ENCODE measurements around a stretch of chr6.

GRCh38 chr6:12010131-12010570, 2.0 kb upstream of the HIVEP1 start:
- PRO-cap, result no peak

- PRO-cap, result no peak
Observed at GRCh38 chr6:12013370-12013550, 1.1 kb downstream of the HIVEP1 start.

DNA sequence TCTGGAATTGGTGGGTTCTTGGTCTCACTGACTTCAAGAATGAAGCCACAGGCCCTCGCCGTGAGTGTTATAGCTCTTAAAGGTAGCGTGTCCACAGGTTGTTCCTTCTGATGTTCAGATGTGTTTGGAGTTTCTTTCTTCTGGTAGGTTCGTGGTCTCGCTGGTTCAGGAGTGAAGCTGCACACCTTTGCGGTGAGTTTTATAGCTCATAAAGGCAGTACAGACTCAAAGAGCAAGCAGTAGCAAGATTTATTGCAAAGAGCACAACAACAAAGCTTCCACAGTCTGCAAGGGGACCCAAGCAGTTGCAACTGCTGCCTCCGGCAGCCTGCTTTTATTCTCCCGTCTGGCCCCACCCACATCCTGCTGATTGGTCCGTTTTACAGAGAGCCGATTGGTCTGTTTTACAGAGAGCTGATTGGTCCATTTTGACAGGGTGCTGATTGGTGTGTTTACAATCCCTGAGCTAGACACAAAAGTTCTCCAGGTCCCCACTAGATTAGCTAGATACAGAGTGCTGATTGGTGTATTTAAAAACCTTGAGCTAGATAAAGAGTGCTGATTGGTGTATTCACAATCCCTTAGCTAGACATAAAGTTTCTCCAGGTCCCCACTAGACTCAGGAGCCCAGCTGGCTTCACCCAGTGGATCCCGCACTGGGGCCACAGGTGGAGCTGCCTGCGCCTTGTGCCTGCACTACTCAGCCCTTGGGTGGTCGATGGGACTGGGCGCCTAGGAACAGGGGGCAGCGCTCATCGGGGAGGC, 5.3 kb downstream of the HIVEP1 start:
- PRO-cap, result no peak

- PRO-cap, result no peak
Observed at GRCh38 chr6:12233593-12233871, 56.6 kb upstream of the EDN1 start.

DNA sequence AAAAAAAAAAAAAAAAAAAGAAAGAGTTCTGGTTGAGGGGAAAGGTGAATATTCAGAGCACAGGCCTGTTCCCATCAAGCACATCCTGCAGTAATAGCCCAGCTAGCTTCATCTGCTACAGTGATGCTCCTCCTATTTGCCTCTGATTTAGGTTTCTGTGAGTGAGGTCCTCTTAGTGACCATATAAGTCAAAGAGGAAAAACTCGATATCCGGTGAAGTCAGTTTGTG, 33.8 kb downstream of the EDN1 start:
- PRO-cap, result no peak

DNA sequence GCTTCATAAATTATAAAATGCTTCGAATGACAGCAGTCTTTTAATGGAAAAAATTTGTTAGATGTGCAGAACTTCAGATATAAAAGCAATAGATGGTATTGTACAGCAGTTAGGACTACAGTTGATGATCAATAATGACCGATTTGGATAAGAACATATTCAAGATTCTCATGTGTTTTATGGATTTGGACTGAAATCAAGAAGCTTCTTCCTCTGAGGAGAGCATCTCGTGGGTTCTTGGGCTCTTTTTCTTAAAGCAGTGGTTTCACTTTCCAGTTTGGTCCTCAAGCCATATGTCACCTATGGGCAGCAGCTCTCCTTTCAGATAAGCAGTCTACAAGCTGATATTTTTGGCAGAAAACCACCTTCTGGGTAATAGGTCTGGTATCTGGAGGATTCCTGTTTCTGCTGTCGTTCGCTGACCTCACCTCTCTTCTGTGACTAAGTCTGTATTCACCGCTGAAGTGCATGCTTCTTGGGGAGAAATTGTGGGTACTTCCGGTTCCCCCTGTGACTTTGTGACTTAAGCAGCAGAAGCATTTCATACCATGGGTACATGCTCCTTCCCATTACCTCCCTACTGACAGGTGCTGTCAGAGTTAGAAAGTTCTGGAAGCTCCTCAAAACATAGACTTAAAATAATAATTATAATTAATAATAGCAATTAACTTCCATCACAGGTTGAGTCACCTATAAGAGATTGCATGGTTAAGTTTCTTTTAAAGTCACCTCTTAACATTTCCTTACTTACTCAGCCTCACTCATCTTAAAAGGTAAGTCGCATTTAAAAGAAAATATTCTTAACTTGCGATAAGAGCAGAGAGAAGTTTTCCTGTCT, 193.6 kb downstream of the EDN1 start:
- PRO-cap, result no peak

GRCh38 chr6:12584977-12585471, 131.5 kb upstream of the PHACTR1 start:
- PRO-cap, result no peak

DNA sequence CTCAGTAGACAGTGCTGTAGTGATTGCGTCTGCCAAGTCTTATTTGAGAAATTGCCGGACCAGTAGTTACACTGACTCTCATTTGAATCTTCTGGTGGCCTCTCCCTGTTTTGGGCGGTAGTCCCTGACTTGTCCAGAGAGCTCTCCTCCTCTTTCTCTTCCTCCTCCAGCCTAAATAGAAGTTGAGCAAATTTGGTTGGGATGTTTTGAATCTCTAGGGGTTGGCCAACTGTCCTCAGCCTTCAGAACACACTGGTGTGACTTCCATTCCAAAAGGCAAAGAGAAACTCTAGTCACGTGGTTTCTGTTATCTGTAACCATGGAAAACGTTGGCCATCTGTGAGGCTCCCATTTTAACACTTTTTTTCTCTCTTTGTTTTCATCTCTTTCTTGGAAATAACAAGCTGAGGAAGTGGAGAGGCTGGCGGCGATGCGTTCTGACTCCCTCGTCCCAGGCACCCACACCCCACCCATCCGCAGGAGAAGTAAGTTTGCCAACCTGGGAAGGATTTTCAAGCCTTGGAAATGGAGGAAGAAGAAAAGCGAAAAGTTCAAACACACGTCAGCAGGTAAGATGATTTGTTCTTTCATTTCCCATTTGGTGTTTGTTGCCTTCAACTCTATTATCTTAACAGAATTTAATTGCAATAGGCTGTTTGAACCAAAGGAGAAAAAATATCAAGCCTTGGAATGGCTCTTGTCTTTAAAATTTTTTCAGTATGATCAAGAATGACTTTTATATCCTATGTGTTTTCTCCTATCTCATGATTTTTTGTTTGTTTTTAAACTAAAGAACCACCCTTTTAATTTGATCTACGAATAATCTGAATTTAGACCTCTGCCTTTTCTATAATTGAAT, 275.1 kb downstream of the TBC1D7 start:
- PRO-cap, result no peak

DNA sequence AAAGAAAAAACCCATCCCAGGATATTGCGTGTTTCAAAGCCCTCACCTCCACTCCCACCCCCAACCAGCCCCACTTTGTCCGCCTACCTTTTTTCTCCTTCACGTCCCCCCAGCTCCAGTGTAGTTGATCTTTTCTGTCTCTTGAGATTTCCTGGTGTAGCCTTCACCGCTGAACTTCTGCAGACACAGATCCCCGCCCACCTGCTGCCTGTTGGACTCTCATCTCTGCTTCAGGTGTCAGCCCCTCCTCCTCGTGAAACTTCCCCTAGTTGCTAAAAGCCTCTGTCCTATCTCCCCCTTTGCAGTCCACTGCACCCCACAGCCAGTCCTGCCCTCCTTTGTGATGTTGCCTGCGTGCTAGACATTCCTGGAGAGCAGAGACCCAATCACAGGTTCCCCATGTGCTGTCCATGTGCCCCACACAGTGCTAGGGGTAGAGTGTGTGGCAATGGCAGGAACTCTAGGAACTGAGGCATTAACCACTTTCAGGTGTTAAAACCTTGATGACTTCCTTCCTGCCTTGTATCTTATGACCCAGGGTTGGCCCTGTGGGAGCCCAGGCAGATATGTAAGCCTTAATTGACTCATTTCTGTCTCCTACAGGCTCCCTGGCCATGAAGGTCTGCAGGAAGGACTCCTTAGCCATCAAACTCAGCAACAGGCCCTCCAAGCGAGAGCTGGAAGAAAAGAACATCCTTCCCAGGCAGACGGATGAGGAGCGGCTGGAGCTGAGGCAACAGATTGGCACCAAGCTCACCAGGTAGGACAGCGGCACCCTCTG, 98.7 kb downstream of the TBC1D7 start:
- PRO-cap, result no peak

- PRO-cap, result no peak
Observed at GRCh38 chr6:13275454-13275999, 52.8 kb downstream of the TBC1D7 start.

DNA sequence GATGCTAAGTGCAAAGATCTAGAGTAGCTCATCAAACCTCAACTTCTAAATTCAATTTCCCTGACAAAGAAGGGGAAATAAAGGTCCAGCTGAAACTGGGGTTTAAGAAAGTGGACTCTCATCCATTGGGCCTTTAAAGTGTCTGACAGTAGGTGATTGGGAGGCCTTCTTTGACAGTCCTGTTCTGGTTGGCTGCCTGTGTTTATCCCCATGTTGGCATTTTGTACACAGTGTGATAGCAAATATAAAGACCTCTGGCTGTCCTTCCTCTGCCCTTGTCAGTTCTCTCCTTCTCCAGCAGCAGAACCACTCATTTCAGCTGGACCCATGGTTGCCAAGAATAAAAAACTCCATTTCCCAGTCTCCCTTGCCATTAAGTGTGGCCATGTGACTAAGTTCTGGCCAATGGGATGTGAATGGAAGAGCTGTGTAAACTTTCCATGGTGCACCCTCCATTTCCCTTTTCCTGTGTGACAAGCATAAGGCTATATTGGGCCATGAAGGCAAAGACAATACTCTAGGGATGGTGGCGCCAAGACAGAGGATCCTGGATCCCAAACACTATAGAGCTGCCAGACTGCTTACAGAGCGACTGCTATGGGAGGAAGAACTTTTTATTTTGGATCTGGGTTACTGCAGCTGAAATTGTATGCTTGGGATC, 78.4 kb upstream of the TBC1D7 start:
- PRO-cap, result no peak

DNA sequence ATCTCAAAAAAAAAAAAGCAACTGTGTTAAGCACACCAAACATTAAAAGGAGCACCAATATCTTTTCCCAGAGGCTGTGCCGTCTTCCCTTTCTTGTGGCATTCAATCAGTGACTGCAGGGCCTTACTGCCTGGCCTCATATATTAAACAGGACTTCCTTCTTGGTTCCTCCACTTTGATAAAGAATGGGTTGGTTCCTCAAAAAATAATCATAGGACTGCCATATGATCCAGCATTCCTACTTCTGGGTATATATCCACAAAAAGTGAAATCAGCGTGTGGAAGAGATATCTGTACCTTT, 40.2 kb upstream of the GFOD1 start:
- PRO-cap, result no peak

- PRO-cap, result bidirectional peak, plus-strand start at chr6:13710952, minus-strand start at chr6:13710897
Observed at GRCh38 chr6:13710399-13711464, 903 bp downstream of the RANBP9 start.

GRCh38 chr6:13813383-13814389, 671 bp downstream of the MCUR1 start:
- PRO-cap, result bidirectional peak, plus-strand start at chr6:13813882, minus-strand start at chr6:13813818; bidirectional peak, plus-strand start at chr6:13814292, minus-strand start at chr6:13814173

- PRO-cap, result no peak
Observed at GRCh38 chr6:14074936-14075587, 42.5 kb upstream of the CD83 start.

- PRO-cap, result no peak
Observed at GRCh38 chr6:14153915-14154572, 36.5 kb downstream of the CD83 start.

- PRO-cap, result no peak
Observed at GRCh38 chr6:14360543-14361067, 243.0 kb downstream of the CD83 start.

DNA sequence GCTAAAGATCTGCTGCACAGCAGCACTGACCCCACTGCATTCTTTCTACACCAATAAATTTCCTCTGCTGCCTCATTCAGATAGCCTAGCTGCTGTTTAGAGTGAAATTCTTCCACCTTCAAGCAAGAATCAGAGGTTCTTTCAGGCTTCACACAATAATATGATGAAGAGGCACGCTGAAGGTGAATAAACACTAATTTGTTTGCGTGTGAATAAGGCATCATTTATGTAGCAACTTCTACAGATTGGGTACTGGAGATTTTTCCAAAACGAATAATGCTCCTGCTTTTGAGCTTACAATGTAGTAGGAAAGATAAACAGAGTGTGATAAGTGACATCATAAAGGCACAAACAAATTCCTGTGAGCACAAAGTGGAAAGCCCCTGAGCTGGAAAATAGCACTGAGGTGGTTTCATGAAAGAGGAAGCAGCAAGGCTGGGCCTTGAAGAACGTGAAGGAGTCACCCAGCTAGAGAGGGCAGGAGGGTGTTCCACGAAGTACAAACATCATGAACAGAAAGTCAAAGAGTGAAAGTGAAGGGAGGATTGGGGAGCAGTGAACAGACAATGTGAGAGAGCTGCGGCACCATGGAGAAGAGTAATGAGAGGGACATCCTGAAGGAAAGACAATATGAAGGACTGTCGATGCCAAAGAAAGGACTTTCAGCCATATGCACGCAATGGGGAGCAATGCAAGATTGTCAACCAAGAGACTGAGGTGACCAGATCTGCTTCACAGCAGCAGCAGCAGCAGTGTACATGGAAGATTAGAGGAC, 543.5 kb downstream of the CD83 start:
- PRO-cap, result no peak

GRCh38 chr6:14719111-14719806, 526.6 kb upstream of the JARID2 start:
- PRO-cap, result no peak

GRCh38 chr6:14735524-14735706, 510.5 kb upstream of the JARID2 start:
- PRO-cap, result no peak

Data from ileum (tissue), 1 donor.